Karpas-422 (cell line): ENCODE measurements around the genes ZNF649, ZNF350, ZNF808, ZNF888 and VN1R2.

DNA sequence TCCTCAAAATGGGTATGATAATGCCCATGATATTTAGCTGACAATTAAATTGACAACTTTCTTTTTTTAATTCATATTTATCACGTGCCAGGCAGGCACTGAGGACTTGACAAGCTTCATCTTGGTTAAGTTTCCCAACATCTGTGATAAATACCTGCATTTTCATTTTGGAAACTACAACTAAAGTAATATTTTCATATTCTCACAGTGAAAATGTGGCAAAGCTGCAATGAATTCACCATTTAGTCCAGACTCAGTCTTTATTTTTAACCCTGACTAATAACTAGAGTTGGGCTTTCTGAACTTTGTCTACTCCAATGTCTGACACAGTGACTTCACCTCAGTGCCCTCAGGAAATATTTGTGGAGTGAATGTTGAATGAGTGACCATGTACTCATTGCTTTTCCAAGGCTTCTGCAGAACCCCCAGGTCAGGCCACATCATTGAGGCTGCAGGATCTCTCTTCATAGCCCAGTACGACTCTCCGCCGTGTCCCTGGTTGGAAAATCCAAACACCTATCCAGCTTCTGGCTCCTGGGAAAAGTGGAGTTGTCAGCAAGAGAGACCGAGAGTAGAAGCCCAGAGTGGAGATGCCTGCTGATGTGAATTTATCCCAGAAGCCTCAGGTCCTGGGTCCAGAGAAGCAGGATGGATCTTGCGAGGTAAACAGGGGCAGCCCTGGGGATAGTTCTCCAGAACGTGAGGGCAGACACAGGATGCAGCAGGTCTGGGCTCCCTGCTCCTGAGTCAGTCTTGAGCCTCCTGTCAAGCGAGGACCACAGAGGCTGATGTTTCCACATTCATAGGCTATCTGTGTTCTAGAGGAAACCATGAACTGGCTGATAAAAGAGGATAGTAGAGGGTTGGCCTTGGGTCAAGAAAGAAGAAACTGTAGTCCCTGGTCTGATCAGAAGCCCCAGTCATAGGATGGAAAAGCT, 1.9 kb downstream of the ZNF175 start:
- PRO-cap, result no peak
- RAMPAGE, long total RNA, result no peak

- PRO-cap, result no peak
- RAMPAGE, long total RNA, result no peak
Measured at GRCh38 chr19:51644605-51645351, 1.8 kb downstream of the SIGLEC14 start.

- PRO-cap, result no peak
- RAMPAGE, long total RNA, result no peak
Measured at GRCh38 chr19:51689092-51689646, 4.0 kb upstream of the SPACA6 start.

DNA sequence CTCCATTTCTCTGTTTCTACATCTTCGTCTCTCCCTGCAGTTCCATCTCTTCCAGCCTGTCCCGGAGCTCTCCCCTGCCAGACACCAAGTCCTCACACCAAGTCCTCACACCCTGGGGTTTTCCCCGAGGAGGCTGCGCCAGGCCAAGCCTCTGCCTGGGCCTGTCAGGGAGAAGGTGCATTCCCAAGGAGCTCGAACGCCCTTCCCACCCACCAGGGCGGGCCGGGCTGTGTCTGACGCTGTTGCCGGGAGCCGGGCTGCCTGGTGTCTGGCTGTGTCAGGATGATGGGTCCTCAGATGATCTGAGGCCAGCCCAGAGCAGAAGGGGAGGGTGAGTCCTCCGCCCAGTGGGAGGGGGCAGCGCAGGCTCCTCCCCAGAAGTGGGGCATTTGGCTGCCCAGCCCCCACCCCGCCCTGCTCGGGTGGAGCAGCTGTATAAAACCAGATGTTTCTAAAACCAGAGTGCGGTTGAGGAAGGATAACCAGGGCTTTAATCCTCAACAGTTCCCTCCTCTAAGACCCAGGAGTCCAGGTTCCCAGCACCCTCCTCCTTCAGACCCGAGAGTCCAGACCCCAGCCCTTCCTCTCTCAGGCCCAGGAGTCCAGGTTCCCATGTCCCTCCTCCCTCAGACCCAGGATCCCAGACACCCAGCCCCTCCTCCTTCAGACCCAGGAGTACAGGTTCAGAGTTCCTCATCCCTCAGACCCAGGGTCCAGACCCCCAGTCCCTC, 2.4 kb upstream of the HAS1 start:
- PRO-cap, result no peak
- RAMPAGE, long total RNA, result no peak

DNA sequence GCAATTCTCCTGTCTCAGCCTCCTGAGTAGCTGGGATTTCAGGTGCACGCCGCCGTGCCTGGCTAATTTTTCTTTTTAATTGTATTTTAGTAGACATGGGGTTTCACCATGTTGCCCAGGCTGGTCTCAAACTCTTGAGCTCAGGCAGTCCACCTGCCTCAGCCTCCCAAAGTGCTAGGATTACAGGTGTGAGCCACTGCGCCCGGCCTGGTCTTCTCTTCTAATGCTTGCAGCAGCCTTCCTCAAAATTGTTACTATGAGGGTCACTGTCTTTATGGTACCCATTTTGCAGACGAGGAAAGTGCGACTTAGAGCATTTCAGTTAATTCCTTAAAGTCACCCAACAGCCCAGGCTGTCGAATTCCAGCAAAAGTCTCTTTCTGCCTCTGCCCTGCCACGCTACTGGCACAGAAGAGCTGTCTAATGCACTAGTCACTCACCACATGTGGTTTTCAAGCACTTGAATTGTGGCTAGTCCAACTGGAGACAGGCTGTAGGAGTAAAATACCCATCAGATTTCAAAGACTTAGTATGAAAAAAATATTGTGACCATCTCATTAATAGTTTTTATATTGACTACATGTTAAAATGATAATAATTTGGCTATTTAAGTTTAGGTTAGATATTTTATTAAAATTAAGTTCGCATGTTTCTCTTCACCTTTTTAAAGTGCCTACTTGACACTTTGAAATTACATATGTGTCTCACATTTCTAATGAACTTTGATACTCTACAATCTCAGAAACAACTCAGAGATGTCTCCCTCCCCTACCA, 1.7 kb downstream of the FPR1 start:
- PRO-cap, result no peak
- RAMPAGE, long total RNA, result no peak

DNA sequence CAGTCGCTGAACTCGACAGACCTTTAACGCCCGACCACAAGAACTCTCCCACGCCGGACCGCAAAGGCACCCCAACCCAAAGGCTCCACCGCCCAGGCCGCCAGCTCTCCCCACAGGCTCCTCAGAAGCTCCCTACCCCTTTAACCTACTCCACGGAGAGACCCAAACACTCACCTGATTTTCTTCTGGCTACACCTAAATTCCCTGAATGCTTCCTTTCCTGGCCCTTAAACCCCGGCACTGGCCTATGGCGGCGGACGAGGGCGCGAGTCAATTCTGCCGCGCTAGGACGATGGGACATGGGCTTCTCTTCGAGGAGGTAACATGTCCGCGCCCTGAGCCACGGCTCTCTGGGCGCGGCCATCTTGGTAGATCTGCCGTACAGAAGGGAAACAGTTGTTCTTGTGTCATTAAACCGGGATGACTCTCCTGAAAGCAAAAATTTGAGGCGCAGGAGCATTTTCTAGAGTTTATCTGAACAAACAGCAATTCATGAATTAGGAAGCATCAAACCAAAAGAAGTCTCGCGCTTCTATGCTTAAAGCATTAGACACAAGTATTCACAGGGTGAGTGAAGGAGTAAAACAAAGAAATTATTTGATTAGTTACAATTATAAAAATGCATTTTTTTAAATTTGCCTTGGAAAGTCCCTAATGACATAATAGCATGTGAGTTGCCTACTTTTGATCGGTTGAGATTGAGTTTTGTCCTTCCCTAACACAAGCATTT, at the start of gene ZNF649:
ZNF649 (minus strand) TSS at position 278 of the 730 bp plus-strand sequence.
- PRO-cap, result unidirectional peak, minus-strand start at position 242 of the sequence
- RAMPAGE, long total RNA, result start-site peak on the minus strand centred at position 266 of the sequence, 40 bp wide, 337 and 161 reads in 2 replicates

GRCh38 chr19:51986090-51987221, at the start of gene ZNF350:
Gene ZNF350, minus strand, starts transcription at chr19:51986840.
- PRO-cap, result no peak
- RAMPAGE, long total RNA, result no peak

DNA sequence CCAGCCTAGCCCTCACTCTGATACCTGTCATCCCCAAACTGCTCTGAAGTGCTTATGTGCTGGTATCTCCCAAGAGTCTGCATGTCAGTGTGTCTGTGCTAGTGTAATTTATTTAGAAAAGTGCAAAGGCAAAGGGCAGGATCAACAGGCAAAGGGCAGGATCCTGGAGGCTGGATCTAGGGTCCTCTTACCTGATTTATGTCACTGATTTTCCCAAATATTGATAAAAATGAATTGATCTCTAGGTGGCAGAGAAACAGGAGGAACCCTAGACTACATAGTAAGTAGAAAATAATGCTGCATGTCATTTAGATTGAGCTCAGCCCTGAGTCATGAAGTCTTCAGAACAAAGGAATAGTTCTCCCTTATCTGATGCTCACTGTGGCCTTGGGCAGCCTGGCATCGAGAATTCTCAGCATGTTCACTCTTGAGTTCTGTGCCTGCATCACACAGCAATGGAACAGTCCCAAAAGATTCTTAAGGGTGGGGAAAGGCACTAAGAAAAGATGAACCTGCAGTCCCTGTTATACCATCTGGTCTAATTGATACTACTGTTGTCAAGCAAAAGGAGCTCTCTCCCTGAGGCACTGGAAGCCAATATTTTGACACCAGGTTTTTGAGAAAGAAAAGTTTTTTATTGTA, 38.4 kb upstream of the ZNF766 start:
- PRO-cap, result no peak
- RAMPAGE, long total RNA, result no peak

DNA sequence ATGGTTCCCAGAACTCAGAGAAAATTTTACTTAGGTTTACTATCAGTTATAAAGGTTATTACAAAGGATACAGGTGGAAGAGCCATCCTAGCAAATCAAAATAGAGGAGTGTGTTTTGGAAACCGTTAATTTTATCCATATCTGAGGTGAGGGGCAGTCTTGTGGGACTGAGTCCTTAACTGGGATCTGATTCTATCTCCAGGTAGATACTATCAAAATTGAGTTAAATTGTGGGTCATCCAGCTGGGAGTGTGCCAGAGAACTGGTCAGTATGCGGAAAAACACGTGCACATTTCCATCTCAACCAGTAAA, 1.7 kb downstream of the ZNF766 start:
- PRO-cap, result no peak
- RAMPAGE, long total RNA, result no peak

DNA sequence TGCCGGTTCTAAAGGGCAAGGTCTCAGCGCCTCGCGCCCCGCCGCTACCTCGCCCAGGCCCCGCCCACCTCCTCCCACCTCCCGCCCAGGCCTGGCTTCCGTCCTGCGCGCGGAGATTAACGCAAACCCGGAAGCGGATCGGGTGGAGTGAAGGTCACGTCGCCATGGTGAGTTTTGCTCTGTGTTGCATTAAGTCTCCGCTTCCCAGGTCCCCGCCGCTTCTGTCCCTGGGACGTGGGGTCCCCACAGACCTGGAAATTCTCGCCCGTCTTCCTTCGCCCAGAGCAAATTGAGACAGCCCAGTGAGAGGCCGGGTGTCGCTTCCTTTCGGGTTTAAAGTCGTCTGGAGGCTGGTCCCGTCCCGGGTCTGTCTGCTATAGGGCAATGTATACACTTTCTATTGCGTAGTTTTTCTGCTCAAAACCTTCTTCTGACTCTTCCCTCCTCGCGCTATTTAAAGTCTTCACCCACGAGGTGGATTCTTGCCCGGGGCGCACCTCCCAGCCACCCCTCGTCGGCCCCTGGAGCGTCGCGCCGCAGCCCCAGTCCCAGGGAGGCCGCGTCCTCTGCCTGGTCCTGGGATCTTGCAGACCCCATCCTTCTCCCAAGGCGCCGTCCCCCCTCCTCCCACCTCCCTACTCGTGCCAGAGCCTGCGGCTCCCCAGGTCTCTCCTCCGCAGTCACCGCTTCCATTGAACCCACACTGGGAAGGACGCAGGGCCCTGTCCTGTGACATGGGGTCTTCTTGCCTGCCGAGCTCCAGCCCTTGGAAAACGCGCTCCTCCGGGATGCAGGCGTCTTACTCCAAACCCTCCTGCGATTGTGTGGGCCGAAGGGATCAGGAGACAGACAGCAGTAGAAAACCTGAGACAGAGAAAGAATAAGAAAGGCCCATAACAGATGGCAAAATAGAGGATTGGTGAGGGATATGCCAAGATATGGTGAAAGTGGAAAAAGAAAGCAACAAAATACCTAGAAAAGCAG, at the start of gene ZNF808:
ZNF808 (plus strand) TSS at position 124 of the 984 bp plus-strand sequence.
- PRO-cap, result bidirectional peak, plus-strand start at position 124 of the sequence, minus-strand start outside the sequence
- RAMPAGE, long total RNA, result start-site peak on the plus strand centred at position 139 of the sequence, 24 bp wide, 242 and 258 reads in 2 replicates

DNA sequence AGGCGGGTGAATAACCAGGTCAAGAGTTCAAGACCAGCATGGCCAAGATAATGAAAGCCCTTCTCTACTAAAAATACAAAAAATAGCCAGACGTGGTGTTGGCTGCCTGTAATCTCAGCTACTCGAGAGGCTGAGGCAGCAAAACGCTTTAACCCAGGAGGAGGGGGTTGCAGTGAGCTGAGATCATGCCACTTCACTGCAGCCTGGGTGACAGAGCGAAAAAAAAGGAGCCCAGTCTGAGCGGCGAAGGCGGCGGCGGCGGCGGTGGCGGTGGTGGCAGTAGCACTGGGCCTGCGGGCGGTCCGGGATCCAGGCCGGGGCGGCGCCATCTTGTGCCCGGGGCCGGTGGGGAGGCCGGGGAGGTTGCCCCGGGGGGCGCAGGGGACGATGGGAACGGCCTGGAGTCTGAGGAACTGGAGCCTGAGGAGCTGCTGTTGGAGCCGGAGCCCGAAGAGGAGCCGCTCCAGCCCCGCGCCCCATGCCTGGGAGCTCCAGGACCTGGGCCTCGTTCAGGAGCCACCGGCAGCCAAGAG, 11.8 kb downstream of the ZNF28 start:
- PRO-cap, result no peak
- RAMPAGE, long total RNA, result no peak

DNA sequence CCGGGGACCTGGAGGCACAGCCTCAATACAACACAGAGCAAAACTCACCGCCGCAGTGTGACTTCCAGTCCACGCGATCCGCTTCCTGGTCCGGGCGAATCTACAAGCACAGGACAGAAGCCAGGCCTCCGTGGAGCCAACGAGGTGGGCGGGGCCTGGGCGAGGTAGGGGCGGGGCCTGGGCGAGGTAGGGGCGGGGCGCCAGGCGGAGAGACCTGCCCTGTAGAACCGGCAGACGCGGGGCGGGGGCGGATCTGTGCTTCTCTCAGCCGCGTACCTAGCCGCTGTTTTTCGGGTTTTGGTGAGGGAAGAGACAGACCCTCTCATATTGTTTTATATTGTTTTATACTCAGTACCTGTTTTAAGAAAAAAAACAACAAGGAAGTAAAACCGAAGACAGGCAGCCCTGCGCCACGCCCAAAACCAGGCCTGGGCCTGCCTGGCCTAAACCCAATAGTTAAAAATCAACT, at the start of gene ZNF888:
ZNF888 (minus strand) TSS at position 108 of the 469 bp plus-strand sequence.
- PRO-cap, result bidirectional peak, plus-strand start at position 224 of the sequence, minus-strand start at position 108 of the sequence
- RAMPAGE, long total RNA, result start-site peak on the minus strand centred at position 117 of the sequence, 89 bp wide, 46 and 71 reads in 2 replicates

GRCh38 chr19:53089647-53090434, 13.4 kb downstream of the ZNF160 start:
- PRO-cap, result no peak
- RAMPAGE, long total RNA, result no peak

DNA sequence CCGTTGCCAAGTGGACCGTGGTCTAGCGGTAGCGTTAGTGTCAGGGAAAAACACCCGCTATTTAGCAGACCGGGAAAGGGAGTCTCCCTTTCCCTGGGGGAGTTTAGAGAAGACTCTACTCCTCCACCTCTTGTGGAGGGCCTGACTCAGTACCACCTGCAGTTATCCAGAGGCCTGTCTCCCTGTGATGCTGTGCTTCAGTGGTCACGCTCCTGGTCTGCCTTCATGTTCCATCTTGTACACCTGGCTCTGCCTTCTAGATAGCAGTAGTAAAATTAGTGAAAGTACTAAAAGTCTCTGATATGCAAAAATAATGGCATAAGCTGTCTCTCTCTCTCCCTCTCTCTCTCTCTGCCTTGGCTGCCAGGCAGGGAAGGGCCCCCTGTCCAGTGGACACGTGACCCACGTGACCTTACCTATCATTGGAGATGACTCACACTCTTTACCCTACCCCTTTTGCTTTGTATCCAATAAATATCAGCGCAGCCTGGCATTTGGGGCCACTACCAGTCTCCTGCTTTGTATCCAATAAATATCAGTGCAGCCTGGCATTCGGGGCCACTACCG, at the start of gene VN1R2:
VN1R2 (plus strand) TSS at position 345 of the 567 bp plus-strand sequence.
- PRO-cap, result no peak
- RAMPAGE, long total RNA, result no peak

DNA sequence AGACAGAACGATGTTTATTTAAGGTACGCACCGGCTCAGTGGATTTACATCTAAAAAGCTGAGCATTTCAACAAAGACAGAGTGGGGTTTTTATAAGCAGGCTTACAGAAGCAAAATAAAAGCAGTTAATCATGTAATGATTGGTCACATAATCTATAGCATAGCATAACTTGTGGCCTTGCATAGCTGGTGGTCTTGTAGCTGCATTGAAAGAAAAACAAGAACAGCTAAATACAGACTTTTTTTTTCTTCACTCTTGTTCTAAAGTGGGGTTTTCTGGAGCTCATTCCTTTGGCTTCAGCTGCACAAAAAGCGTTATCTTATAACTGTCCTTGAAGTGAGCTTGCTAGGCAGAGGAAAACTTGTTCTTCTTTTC, 1.4 kb downstream of the ZNF765 start:
- PRO-cap, result no peak
- RAMPAGE, long total RNA, result no peak

GRCh38 chr19:53519487-53520001, 18.4 kb upstream of the ZNF331 start:
- PRO-cap, result no peak
- RAMPAGE, long total RNA, result no peak

DNA sequence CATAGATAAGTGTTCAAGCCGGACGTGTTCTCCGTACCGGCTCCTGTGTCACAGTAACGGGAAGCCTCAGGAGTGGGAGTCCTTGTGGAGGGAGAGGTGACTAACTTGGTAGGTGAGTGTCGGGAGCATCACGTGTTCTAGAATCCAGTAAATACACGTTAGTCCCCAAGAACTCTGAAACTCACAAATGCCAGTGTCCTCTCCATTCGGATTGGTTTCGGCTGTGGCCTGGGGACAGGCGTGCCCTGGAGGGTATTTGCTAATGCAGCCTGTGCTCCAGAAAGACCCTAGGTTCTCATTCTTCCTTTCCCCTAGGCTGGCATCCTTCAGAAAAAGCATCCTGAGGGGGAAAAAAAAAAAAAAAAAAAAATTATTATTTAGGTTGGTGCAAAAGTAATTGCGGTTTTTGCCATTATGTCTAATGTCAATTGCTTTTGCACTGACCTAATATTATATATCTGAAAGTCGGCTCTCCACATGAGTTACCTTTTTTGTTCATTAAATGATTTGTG, 7.9 kb downstream of the ZNF331 start:
- PRO-cap, result no peak
- RAMPAGE, long total RNA, result no peak

- PRO-cap, result no peak
- RAMPAGE, long total RNA, result no peak
Measured at GRCh38 chr19:53574226-53574839, 36.4 kb downstream of the ZNF331 start.

GRCh38 chr19:54154494-54155542, 4.7 kb downstream of the LENG1 start:
- PRO-cap, result no peak
- RAMPAGE, long total RNA, result no peak

- PRO-cap, result no peak
- RAMPAGE, long total RNA, result no peak
Measured at GRCh38 chr19:54158546-54159233, 831 bp downstream of the LENG1 start.